SK-N-SH (cell line): ENCODE measurements around a stretch of chr2.

- RRBS, result no CpG with 5 or more reads among the region's 11 CpGs
CAGE:
- cytosol, long polyA plus RNA, result no peak
- long polyA plus RNA, result no peak
- nucleus, long polyA plus RNA, result no peak
Measured at GRCh38 chr2:160221545-160222251, 21.6 kb upstream of the ITGB6 start.

DNA sequence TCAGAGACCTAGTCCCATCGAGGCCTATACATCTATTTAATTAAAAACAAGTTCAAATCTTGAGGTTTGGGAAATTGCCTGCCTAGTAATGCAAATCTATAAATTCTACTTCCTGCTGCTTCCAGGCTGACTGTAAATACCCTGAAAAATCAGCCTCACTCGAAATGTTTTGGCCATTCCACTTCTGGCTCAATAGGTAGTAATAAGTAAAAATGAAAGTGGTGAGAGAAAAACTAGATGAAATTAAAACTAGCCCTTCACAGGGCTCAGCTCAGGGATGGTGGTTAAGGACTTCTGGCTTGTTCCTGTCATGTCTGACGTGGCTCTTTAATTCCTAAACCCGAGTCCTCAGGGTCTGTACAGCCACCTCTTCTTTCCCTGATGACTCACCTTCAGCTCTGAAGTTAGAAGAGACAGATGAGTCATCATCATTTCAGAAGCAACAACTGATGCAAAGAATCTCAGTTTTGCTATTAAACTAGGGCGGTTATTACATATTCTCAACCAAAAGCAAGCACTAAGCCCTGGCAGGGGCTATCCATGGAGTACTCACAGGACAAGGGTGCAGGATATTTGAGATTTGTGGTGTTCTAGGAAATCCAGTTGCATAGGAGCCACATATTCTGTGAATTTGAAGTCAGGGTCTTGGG, 23.9 kb upstream of the ITGB6 start:
- RRBS, result no CpG with 5 or more reads among the region's 5 CpGs
CAGE:
- cytosol, long polyA plus RNA, result no peak
- long polyA plus RNA, result no peak
- nucleus, long polyA plus RNA, result no peak

DNA sequence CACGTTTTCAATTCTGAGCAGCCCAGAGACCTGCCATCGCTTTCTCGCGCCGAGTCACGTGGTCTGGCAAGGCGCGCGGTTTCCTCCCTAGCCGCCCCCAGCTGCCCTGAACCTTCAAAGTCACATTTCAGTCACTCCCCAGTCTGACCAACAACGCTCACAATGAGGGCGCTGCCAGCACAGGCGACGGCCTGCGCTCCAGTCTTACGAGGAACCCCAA, 69.7 kb upstream of the ITGB6 start:
- RRBS, result no CpG with 5 or more reads among the region's 16 CpGs
CAGE:
- cytosol, long polyA plus RNA, result no peak
- long polyA plus RNA, result no peak
- nucleus, long polyA plus RNA, result no peak

- RRBS, result no CpG with 5 or more reads among the region's 3 CpGs
CAGE:
- cytosol, long polyA plus RNA, result no peak
- long polyA plus RNA, result no peak
- nucleus, long polyA plus RNA, result no peak
Measured at GRCh38 chr2:160275656-160276014, 75.6 kb upstream of the ITGB6 start.

GRCh38 chr2:160453684-160454260, 39.8 kb downstream of the RBMS1 start:
- RRBS, result no CpG with 5 or more reads among the region's 2 CpGs
CAGE:
- cytosol, long polyA plus RNA, result no peak
- long polyA plus RNA, result no peak
- nucleus, long polyA plus RNA, result no peak

- RRBS, result no CpG with 5 or more reads among the region's 3 CpGs
CAGE:
- cytosol, long polyA plus RNA, result no peak
- long polyA plus RNA, result no peak
- nucleus, long polyA plus RNA, result no peak
Measured at GRCh38 chr2:160470597-160471244, 22.9 kb downstream of the RBMS1 start.

DNA sequence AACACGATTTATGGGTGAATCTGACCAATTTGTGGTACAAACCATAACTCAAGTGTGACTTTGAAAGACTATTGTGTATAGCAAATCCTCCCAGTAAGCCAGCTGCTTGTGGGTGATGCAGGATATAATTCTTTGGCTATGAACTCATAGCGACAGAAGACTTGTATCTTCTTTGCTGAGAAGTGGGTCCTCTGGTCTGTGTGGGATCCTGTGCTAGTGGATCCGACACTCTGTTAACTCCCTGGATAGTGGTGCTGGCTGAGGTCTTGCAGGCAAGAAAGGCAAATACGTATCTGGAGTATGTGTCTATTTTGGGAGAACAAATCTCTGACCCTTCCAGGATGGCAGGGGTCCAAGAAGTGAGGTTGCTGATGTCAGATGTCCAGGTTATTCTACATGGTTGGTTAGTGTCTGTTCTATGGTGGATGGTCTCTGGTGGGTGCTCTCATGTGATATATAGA, 44.9 kb upstream of the RBMS1 start:
- RRBS, result no CpG with 5 or more reads among the region's 4 CpGs
CAGE:
- cytosol, long polyA plus RNA, result no peak
- long polyA plus RNA, result no peak
- nucleus, long polyA plus RNA, result no peak

GRCh38 chr2:161138490-161138923, 21.7 kb upstream of the TANK start:
- RRBS, result no CpG with 5 or more reads among the region's 1 CpG
CAGE:
- cytosol, long polyA plus RNA, result no peak
- long polyA plus RNA, result no peak
- nucleus, long polyA plus RNA, result no peak

DNA sequence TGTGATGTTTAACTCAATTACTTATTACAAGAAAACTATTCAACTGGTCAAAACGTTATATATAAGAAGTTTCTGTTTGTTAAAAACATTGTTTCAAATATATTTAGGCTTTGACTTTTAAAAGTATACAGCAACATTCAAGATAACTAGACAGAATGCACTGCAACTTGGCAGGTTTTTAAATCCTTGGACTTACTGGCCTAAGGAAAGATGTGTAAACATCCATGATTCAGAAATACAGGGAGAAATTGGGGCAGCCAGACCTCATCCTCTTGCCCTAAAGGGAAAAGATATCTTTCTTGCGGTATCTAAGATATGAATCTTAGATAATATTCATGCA, 830 bp upstream of the TANK start:
- RRBS, result no CpG with 5 or more reads among the region's 2 CpGs
CAGE:
- cytosol, long polyA plus RNA, result no peak
- long polyA plus RNA, result no peak
- nucleus, long polyA plus RNA, result no peak

GRCh38 chr2:162014670-162015076, 59.3 kb downstream of the DPP4 start:
- RRBS, result no CpG with 5 or more reads among the region's 5 CpGs
CAGE:
- cytosol, long polyA plus RNA, result no peak
- long polyA plus RNA, result no peak
- nucleus, long polyA plus RNA, result no peak

DNA sequence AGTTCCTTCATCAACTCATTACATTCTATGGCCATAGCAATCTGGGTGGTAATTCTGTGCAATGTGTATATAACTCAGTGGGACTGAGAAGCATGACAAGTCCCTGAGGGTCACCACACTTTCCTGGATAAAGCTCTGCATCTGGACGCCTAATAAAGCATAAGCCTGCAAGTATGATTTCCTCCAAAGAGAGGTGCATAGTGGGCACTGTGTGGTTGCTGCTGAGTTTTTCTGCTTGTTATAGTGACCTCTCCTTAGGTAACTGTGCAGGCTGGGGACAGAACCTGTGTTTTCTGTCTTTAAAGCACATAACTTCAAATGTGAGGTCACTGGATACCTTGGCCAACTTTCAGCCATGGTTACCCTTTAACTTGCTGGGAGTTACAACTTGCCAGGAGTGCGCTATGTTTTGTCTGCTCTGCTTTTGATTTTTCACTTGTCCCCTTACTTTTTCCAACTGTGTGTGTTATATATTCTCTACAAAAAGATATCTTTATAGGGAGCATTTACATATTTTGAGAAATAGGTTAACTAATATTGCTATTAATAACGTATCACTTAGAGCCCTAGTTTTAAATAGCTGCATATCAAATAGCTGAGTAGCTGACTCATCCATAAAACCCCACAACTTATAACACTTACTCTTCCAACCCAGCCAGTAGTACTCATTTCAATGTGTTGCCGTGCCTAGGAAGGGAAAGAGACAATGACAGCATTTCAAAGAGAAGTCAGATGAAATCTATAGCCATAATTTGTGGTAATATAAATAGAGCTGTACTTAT, 51.7 kb downstream of the DPP4 start:
- RRBS, result no CpG with 5 or more reads among the region's 4 CpGs
CAGE:
- cytosol, long polyA plus RNA, result no peak
- long polyA plus RNA, result no peak
- nucleus, long polyA plus RNA, result no peak

DNA sequence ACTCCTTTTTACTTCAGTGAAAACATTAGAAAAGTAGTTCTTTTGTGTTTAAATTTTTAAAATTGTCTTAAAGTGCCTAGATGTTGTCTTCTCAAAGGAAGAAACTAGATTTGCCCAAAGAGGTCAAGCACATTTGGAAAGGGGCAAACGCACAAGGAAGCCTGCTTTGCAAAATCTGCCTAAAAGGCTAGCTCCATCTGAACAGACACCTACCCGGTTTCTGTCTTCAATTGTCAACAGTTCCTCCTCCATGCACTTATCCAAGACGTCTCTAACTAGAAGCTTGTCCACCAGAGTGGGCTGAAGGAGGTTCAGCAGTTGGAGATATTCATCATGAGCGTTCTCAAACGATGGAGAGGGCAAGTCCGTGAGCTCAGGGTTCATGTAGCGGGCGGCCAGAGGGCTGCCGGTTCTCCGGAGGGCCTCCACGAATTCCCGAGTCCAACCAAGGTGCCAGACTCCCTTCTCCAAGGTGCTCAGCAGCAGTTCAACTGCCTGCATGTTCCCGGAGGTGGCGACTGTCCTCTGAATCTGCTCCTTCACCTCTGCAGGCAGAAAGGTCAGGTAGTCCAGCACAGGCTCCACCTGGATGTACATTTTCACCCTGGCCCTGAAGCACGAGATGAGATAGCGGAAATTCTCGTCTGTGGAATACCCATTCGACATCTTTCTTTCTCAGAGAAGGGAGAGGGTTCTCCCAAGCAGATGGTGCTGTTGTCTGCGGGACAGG, 677 bp downstream of the IFIH1 start:
- RRBS, result 72% methylated on average over 4 of the region's 19 CpGs
CAGE:
- cytosol, long polyA plus RNA, result no peak
- long polyA plus RNA, result no peak
- nucleus, long polyA plus RNA, result no peak

GRCh38 chr2:162379689-162380582, 36.0 kb downstream of the GCA start:
- RRBS, result no CpG with 5 or more reads among the region's 12 CpGs
CAGE:
- cytosol, long polyA plus RNA, result no peak
- long polyA plus RNA, result no peak
- nucleus, long polyA plus RNA, result no peak

DNA sequence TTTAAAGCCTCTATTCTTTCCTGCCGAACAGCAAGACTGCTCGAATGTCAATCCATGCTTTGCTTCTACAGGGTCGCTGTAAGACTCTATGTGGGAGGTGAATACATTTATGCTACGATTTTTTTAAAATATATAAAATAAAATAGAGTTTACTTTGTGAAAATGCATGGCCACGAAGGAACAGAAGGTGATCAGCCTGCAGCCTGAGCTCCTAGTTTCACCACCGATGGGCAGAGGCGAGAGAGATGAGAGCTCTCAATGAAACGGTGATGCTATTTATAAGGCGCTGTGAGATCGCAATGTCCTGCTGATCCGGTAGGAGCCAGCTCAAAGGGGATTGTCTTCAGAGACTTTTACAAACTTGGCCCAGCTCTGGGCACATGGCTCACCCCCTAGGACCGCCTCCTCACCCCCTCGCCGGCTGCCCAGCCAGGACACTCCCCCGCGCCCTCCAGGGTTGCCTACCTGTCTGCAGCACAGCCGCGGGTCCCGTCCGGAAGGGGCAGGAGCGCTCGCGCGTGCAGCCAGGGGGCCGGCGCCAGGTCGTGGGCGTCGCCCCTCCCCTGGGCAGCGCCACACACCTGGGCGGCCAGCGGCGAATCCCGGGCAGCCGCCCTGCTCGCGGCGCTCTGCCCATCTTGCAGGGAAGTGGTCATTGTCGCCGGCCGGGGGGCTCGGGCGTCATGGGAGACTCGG, 480 bp downstream of the GRB14 start:
- RRBS, result 2% methylated on average over 34 of the region's 44 CpGs
CAGE:
- cytosol, long polyA plus RNA, result no peak
- long polyA plus RNA, result no peak
- nucleus, long polyA plus RNA, result no peak

- RRBS, result no CpG with 5 or more reads among the region's 3 CpGs
CAGE:
- cytosol, long polyA plus RNA, result no peak
- long polyA plus RNA, result no peak
- nucleus, long polyA plus RNA, result no peak
Measured at GRCh38 chr2:164749775-164750984, 91.4 kb downstream of the COBLL1 start.

DNA sequence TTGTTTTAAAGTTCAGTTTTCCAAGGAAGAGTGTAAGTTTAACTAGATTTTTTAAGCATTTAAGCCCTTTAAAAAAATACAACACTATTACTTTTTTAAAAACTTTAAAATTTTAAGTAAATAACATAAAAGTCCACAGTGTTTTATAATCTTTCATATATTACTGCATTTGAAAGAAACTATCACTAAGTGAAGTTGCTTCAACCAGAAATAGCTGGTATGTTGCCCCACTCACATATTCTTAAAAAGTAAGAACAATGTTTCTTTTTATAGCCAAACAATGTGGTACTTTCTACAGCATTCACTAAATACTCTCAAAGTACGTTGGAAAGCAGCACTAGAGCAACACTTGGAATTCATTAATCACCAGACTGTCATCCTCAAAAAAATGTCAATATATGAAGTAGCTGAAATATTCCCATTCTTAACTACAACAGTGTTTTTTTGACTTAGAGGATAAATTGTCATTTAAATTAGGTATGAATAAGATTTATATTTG, 32.9 kb downstream of the COBLL1 start:
- RRBS, result no CpG with 5 or more reads among the region's 1 CpG
CAGE:
- cytosol, long polyA plus RNA, result no peak
- long polyA plus RNA, result no peak
- nucleus, long polyA plus RNA, result no peak

GRCh38 chr2:164826435-164826900, 15.2 kb downstream of the COBLL1 start:
- RRBS, result no CpG with 5 or more reads among the region's 3 CpGs
CAGE:
- cytosol, long polyA plus RNA, result no peak
- long polyA plus RNA, result no peak
- nucleus, long polyA plus RNA, result no peak

- RRBS, result no CpG with 5 or more reads among the region's 3 CpGs
CAGE:
- cytosol, long polyA plus RNA, result no peak
- long polyA plus RNA, result no peak
- nucleus, long polyA plus RNA, result no peak
Measured at GRCh38 chr2:164839131-164839514, 2.5 kb downstream of the COBLL1 start.

DNA sequence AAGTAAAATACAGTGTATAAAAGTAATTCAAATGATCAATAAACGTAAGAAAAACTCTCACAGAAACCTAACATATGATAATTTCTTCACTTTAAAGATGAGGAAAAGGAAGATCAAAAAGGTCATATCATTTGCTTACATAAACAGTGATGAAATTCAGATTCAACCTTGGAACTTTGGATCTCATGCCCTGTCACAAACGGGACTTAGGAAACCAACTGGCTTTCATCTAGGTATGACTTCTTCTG, 45.7 kb upstream of the COBLL1 start:
- RRBS, result no CpG with 5 or more reads among the region's 2 CpGs
CAGE:
- cytosol, long polyA plus RNA, result no peak
- long polyA plus RNA, result no peak
- nucleus, long polyA plus RNA, result no peak

- RRBS, result no CpG with 5 or more reads among the region's 4 CpGs
CAGE:
- cytosol, long polyA plus RNA, result no peak
- long polyA plus RNA, result no peak
- nucleus, long polyA plus RNA, result no peak
Measured at GRCh38 chr2:164920346-164920863, 34.9 kb downstream of the SLC38A11 start.